Left lobe of liver (tissue), 1 donor: ENCODE results near the genes WSCD2, CORO1C and UNG.

GRCh38 chr12:107386341-107386848 lies 68.2 kb downstream of the ABTB3 start:
- PRO-cap, result no peak

GRCh38 chr12:107540598-107540815 lies 145.1 kb upstream of the PWP1 start:
- PRO-cap, result no peak

DNA sequence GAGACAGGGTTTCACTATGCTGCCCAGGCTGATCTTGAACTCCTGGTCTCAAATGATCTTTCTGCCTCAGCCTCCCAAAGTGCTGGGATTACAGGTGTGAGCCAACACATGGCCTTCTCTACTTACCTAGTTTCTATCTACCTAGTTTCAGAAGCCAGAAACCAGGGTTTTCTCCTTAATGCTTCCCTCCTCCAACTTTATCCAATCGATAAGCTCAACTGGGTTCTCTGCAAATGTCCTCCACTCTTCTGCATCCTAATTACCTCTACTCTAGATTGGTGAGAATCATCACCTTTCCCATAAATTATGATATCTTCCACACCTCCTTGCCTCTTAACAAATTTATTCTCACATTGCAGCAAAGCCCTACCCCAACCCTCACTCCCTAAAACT lies 11.5 kb downstream of the PRDM4 start:
- PRO-cap, result no peak

- PRO-cap, result no peak
These were observed 10.1 kb downstream of the PRDM4 start for GRCh38 chr12:107750850-107751304.

DNA sequence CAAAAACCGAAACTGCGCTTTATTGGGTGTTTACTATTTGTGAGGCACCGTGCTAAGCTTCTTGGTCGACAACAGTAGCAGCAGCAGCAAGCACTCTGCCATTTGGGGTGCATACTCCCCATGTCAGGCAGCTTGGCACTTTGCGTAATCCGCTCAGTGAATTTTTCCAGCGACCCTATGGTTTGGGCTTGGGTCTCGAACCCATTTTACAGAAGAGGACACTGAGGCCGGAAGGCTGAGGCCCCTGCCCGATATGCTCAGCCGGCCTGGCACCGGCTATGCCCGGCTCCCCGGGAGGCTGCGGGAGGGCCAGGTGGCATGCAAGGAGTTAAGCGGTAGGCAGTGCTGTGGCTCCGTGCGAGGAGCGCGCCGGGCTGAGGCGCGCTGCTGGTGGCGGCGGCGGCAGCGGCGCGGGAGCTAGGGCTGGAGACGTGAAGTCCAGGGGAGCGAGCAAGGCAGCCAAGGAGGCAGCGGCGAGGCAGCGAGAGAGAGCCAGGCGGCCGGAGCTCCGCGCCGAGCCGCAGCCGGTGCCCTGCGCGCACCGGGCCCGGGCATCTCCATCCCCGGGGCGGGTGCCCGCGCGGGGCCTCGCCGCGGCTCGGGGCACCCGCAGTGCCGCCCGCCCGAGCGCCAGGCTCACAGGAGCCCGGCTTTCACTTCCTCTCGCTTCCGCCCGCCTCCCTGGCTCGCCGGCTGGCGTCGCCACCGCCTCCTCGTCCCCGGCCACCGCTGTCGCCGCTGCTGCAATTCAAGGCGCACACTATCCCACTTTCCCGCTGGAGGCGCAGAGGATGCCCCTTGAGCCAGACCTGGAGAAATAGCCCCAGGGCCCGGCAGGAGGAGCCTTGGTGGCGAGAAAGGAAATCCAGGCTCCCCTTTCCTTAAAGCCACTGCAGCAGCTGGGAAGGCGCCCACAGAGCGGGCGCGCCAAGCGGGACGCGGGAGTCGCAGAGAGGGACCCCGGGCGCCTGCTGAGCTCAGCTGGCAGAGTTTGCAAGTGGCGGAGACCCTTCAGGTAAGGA lies at the start of gene WSCD2:
Gene WSCD2, plus strand, starts transcription at position 377 of the 1,022 bp plus-strand sequence.
- PRO-cap, result no peak

DNA sequence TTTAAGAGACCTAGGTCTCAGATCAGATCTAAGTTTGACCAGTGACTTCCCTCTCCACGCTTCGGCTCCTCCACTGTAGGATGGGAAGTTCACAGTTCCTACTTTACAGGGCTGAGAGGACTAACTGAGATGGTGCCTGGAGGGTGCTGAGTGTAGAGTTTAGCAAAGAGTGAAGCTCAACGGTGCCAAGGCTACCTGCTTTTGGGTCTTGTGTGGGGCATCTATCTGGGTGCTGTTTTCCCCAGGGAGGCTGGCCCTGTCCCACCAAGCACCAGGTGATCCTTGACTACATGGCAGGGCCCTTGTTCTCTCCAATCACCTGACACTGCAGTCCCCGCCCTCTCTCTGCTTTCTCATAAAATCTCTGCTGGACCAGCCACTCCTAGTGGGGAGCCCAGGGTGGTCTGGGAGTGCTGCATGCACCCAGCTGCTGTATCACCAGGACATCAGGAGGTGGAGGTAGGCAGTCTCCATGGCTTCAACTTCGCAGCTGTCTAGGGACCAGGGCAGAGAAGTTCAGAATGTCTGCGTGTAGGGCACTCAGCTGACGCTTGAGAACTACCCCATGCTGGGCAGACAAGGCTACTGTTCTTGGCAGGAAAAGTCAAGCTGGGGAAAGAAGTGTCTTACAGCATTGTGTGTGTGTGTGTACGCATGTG lies 2.4 kb downstream of the WSCD2 start:
- PRO-cap, result no peak

GRCh38 chr12:108133438-108133971 lies 4.4 kb downstream of the WSCD2 start:
- PRO-cap, result no peak

DNA sequence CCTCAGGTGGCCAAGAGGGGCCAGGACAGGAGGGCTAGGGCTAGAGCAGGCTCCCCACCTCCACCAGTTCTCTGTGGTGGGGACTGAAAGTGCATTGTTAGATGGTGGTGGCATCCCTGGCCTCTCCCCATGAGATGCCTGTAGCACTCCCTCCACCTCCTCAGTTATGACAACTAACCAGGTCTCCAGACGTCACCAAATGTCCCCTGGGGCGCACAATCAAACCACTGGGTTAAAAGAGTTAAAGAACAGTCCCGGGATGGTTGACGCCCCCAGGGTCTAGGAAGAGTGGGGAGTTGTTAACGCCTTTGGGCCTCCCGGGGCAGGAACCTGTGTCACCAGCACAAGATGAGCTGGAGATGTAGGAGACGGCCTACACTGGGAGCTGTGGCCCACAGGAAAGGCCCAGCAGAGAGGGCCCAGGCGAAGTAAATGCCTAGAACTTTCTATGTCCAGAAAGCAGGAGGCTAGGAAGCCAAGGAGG lies 2.6 kb downstream of the FICD start:
- PRO-cap, result no peak

DNA sequence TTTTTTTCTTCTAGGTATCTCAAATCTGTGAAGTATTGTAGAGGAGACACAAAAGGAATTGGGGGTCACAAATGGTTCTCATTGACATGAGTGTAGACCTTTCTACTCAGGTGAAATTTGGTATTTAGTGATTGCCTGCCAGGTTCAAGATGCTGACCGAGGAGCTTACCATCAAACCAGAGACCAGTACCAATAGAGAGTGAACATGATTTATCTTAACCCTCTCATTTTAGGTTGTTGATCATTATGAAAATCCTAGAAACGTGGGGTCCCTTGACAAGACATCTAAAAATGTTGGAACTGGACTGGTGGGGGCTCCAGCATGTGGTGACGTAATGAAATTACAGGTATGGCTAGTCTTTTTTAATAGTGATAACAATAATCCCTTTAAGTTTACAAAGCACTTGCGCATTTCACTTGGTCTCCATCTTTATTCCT lies 1.7 kb downstream of the ISCU start:
- PRO-cap, result no peak

GRCh38 chr12:108646789-108647742 lies 13.4 kb upstream of the SELPLG start:
- PRO-cap, result no peak

GRCh38 chr12:108729635-108730332 lies 1.5 kb downstream of the CORO1C start:
- PRO-cap, result no peak

- PRO-cap, result bidirectional peak, plus-strand start at chr12:108731750, minus-strand start at chr12:108731518; bidirectional peak, plus-strand start at chr12:108732204, minus-strand start at chr12:108732000
These were observed at the start of gene CORO1C for GRCh38 chr12:108731090-108732073. Gene CORO1C, minus strand, starts transcription at chr12:108731518.

DNA sequence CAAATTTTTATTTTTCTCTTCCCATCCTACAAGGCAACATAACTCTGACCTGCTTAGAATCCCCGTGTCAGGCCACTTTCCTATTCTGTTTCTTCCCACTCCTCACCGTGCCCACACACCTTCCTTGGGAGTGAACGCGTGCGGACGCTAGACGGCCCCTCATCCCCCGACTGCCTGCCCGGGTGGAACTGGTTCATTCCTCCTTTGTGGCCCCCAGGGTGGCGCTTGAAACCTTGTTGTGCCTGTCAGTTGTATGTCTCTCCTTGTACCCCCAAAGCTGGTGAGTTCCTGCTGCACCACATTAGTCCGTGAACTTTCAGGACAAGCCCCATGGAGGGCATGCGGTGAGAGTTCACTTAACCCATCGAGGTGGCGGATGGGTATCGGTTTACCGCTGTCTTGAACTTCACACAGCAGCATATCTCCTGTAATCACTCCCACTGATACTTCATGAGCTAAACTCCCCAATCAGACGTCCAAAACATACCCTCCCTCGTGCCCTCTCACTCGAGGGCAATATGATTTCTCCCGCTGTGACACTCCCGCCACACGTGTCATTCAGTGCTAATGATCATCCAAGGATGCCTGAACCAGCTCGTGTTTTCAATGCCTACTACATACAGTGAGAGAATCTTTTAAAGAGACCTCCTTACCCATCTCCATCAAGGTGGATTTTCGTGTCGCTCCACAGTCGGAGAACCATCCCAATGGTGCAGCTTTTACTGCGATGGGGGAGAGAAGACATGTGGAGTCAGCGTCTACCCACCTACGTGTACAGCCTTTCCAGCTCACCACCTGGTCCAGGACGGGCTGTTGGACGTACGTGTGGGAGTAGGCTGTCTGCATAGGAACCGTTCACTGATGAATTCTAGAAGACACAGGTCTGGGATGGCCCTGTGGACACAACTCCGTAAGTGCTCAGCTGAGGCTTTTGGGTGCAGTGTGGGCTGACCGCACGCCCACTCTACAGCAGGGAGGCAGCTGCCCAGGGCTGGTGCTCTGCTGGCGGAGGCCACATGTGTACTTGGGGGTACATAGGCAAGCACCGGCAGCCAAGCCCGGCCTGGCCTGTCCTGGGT lies 46.4 kb downstream of the SSH1 start:
- PRO-cap, result no peak

DNA sequence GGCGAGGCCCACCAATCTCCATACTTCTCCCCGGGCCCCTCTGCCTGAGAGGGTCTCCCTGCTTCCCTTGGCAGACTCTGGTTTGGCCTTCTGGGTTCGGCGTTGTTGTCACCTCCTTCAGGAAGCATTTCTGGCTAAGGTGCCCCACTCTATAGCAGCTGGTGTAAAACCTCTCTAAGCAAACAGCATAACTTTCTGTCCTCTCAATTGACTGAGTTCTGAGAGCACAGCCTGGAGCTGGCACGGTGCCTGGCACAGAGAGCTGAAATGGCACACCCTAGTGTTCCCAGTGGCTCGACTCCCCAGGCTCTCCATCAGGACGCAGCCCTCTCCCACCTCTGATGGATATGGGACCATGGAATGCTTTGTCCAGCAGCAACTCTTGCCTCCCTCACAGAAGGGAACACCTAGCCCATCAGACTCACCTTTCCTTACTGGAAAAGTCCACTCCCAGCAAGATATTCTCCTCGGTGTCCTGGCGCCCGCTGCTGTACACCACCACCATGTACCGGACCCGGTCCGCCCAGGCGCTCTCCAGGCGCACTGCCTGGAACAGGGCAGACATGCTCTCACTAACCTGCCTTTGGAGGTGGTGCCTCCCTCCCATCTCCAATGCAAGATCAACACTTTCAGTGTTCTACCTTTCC lies 40.6 kb downstream of the SSH1 start:
- PRO-cap, result no peak

DNA sequence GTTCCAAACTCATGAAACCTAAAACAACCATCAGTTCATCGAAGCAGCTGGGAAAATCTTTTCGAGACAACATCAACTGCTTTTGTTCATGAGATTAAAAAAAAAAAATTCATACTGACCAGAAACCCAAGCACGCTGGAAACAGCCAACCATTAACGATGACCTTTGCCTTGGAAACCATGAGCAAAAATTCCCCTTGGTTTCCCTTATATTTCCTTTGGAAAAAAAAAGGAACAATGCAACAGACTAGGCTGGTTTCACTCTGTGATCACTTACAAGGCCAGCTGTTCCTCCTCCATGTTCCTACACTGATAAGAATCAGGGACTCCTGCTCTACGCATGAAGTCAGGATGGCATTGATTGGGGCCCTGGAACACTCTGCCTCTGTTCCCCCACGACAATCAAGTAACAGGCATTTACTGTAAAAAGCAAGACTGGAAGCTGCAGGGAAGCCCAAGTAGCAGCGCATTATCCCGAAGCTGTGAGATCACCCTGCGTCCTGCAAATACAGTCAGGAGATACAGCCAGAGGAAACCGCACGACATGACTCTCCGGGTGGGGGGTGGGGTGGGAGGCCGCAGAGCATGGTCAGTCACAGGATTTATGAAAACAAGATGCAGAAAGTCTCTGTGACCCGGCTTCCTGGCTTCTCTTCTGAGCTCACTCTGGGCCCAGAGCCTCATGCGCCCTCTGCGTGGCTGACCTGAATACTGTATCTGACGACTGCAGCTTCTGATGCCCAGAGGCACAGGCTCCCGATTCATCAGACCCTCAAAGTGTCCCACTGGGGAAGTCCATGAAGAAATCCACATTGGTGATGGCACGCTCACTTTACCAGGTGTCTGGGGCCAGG lies 31.2 kb downstream of the SSH1 start:
- PRO-cap, result no peak

- PRO-cap, result no peak
These were observed 15.1 kb downstream of the SSH1 start for GRCh38 chr12:108842203-108842689.

DNA sequence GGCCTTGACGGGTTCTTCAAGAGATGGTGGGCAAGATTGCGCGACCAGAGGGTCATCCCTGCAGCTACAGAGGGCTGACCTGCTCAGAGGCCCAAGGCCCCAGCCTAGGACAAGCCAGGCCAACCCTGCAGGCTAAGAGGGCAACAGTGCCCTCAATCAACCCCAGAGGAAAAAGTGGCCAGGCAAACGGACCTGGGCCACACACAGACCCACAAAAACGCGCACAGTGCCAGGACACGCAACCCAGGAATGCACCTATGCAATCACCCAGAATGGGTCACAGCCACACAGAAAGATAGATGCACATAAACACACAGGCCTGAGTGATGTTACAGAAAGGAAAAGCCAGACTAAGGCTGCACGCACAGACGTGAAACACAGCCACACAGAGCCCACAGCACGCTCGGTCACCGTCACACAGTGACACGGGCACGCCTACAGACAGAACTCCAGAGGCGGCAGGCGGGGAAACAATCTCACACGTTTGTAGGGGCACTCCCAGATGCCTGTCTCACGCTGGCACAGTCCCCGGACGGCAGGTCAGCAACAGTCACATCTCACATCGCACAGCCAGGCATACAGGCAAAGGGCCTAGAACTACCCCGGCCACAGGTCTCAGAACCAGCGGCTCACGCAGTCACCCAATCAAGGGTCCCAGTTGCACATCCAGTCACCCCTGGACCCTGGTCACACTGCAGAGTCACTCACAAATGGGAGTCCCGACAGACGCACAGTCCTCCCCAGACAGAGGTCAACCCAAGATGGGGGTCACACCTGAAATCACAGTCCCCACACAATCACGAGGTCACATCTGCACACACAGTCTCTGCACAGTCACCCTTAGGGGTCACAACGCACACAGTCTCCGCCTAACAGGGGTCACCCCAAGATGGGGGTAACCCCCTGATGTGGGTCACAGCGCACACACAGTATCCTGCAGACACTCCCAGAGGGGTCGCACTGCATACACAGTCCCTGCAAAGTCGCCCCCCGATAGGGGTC lies 876 bp downstream of the SSH1 start:
- PRO-cap, result bidirectional peak, plus-strand start at position 524 of the sequence, minus-strand start at position 422 of the sequence

GRCh38 chr12:108951032-108951540 lies 69.8 kb downstream of the SVOP start:
- PRO-cap, result unidirectional peak, plus-strand start at chr12:108951092

- PRO-cap, result no peak
These were observed at the start of gene UNG for GRCh38 chr12:109097283-109097847. Gene UNG, plus strand, starts transcription at chr12:109097597.

- PRO-cap, result unidirectional peak, minus-strand start at chr12:109098917
These were observed 1.4 kb downstream of the UNG start for GRCh38 chr12:109098823-109099073.